Endodermal cell (in vitro differentiated cells): Measurements from ENCODE around the gene HUS1B.

- PRO-cap, result no peak
These were observed 20.9 kb downstream of the DUSP22 start for GRCh38 chr6:312969-313766.

DNA sequence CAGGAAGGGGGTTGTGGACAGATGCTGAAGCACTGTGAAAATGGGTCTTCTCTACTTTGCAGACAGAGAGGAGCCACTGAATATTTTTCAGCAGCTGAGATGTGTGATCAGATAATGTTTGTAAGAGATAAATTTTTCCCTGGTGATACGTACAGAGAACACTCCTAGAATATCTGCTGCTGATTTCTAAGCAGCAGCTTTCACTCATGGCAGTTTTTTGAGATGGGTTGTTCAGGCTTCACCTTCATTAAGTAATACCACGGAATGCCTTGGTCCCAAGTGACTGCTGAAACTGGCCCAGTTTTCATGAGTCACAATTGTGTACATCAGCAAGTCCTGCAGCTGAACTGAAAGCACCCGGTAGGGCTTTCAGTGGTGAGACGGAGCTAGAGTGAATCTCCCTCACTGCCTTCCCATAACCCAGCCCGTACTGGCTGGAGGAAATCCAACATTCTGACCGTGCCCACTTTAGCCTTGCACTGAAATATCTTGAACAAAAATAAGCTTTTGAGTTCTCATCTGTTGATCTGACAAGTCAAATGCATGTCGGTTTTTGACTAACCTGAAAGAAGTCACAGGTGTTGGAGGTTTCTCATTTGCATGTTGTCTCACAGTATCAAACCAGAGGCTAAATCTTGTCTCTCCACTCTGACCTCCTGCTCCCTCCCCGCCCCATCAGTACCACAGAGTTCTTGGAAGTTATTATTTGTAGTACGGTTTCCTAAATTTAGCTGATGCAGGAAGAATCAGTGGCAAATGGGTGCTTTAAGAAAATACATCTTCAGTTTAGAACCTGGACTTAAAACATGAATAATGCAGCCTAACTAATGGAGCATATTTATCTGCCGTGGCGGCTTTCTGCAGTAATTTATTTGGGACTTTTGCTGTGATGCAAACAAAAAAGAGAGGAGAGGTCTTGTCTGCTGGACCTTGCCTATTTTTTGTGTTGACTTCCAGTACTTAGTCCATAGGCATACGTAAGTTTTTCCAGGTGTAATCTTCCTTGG, 35.9 kb downstream of the DUSP22 start:
- PRO-cap, result no peak

GRCh38 chr6:362361-363122, 29.0 kb upstream of the IRF4 start:
- PRO-cap, result no peak

- PRO-cap, result no peak
These were observed 53.3 kb downstream of the IRF4 start for GRCh38 chr6:444853-445290.

DNA sequence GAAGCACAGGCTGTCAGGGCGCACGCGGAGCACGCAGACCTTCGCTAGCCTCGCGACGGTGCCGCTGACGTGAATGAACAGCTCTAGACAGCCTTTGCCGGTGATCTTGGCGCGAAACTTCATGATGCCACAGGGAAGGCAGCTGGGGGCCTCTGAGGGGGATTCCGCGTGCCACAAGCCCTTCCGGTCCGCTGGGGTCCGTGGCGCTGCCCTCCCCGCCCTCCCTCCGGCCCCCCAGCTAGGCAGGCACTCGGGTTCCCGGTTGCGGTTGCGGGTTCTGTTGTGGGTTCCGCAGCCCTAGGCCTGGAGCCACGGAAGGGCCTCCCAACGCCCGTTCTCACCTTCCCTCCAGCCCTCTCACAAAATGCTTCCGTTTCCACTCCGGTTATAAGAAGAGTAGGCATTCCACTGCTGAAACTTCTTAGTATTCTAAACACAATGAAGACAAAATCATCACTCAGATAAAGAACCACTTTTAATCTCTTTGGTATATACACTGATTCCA, at the start of gene HUS1B:
HUS1B (minus strand) TSS at position 279 of the 505 bp plus-strand sequence.
- PRO-cap, result no peak

DNA sequence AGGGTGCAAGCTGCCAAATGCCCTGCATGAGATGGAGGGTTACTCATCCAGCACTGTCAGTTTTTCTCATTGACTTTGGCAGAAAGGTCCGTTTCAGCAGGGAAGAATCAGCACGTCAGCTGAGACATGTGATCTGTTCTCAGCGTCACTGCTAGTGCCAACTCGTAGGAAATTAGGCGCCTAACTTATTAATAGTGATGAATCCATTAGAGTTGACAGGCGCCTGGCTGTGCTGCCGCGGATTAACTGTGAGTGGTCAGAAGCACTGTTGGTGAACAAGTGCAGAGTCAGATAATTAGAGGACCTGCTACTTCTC, 175.5 kb upstream of the FOXQ1 start:
- PRO-cap, result no peak

DNA sequence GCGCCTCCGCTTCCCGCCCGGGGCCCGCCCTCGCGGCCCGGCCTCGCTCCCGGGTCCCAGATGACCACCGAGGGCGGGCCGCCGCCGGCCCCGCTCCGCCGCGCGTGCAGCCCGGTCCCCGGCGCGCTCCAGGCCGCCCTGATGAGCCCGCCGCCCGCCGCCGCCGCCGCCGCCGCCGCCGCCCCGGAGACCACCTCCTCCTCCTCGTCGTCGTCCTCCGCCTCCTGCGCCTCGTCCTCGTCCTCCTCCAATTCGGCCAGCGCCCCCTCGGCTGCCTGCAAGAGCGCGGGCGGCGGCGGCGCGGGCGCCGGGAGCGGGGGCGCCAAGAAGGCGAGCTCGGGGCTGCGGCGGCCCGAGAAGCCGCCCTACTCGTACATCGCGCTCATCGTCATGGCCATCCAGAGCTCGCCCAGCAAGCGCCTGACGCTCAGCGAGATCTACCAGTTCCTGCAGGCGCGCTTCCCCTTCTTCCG, 548 bp downstream of the FOXF2 start:
- PRO-cap, result no peak

- PRO-cap, result no peak
These were observed 85.8 kb upstream of the FOXC1 start for GRCh38 chr6:1523808-1524469.

DNA sequence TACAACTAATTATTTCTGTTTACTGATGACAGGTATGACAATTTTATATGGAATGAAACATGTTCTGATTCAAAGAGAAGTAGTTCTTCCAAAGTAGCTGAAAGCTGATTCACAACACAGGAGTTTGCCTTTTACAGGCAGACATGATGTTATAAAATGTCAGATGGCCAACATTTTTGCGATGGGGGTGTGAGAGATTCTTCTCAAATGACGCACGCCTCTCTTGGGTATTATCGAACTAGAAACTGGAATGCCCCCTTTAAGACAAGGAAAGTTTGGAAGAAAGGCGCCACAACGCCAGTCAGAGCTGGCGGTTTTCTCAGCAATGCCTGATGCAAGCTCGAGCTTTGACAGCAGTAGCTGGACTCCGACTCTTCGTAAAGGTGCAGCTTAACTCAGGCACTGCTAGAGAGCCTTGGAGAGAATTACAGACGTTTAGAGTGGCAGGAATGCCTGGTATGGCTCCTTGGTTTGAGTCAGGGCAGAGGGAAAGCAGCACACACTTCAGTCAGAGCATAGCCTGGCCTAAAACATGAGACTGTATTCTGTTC, 92.2 kb downstream of the FOXC1 start:
- PRO-cap, result no peak

- PRO-cap, result no peak
These were observed 114.7 kb downstream of the FOXC1 start for GRCh38 chr6:1724096-1725178.

DNA sequence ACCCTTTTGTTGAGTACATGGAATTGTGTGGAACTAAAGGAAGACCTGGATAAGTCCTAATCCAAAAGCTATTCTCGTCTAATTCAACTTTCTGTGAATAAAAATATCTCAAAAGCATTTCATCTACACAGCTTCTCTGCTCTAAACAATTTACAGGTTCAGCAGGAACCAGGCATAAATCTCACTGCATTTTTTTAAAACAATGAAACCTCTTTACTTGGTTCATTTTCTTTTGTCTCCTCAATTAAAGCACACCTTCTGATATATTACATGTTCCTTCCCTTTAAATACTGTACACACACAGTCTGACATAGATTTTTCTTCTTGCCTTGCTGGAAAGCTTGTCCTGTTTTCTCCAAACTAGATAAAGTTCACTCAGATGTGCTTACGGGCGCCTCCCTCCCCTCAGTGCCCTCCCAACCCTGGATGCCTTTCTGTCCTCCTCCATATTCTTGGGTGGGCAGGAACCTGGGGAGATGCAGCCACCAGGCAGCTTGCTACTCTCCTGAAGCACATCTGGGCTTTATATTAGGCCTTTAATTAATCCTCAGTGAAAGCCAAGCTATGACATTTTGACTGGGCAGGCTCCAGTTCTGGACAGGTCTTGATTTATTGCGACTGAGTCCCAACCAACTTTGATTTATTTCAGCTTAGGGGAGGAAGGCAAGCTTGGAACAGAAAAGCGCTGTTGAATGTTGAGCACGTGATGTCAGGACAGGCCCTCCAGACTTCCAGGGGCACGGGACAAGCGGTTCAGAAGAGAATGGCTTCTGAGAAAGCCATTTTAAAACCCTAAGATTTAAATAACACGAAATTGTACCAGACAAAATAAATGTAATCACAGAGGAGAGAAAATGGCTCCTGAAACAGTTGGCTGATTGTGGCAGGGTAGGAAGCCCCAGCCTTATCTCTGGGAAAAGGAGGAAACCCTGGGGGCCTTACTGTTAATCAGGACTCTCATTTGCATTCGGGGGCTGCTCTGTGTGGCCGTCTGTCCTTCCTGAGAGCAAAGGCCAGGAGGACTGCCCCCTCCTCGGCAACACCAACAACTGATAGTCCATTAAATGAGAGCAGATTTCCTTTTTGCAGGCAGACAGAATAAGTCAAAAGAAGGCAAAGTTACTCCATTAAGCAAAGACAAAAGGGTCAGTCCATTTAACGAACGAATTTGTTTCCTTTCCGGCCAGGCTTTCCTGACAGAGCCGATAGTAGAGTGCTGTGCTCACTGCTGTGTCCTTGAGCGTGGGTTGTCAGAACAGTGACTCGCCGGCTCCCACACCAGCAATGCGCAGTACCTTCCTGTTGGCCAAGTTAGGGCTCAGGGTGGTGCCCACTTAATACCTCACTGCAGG, 294.1 kb downstream of the FOXC1 start:
- PRO-cap, result no peak

- PRO-cap, result no peak
These were observed 13.7 kb upstream of the GMDS start for GRCh38 chr6:2259090-2259433.

GRCh38 chr6:2352087-2352597, 106.7 kb upstream of the GMDS start:
- PRO-cap, result no peak

GRCh38 chr6:2379140-2379758, 133.8 kb upstream of the GMDS start:
- PRO-cap, result no peak

GRCh38 chr6:2442107-2442417, 196.7 kb upstream of the GMDS start:
- PRO-cap, result no peak

GRCh38 chr6:2623909-2624368, 126.8 kb downstream of the MYLK4 start:
- PRO-cap, result no peak

- PRO-cap, result no peak
These were observed 36.3 kb downstream of the MYLK4 start for GRCh38 chr6:2714242-2714966.

DNA sequence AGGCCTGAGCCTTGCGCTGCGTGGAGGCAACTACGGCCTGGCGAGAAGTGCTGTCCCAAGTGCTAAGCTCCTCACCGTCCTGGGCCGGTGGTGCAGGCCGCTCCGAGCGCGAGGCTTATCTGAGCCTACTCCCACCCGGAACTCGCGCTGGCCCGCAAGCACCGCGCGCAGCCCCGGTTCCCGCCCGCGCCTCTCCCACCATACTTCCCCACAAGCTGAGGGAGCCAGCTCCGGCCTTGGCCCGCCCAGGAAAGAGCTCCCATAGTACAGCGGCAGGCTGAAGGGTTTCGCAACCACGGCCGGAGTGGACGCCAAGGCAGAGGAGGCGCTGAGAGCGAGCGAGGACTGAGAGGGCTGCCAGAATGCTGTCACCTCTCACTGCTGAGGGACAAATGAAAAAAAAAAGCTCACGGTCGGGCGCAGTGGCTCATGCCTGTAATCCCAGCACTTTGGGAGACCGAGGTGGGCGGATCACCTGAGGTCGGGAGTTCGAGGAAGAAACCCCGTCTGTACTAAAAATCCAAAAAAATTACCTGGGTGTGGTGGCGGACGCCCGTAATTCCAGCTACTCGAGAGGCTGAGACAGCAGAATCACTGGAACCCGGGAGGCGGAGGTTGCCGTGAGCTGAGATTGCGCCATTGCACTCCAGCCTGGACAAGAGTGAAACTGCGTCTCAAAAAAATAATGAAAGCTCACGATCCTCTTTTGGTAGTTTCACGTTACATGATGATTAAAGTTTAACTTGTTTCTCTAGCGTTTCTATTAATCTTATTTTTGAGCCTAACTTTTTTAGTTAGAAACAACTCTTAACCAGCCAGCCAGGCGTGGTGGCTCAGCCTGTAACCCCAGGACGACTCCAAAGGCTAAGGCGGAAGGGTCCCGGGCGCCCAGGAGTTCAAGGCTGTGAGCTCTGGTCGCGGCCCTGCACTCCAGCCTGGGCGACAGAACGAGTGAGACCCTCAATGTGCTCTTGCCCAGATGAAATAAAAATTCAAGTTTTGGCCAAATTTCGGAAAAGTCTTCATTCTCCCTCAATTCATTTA, 1.4 kb upstream of the WRNIP1 start:
- PRO-cap, result no peak

- PRO-cap, result no peak
These were observed 18.1 kb downstream of the WRNIP1 start for GRCh38 chr6:2783077-2783849.

- PRO-cap, result bidirectional peak, plus-strand start at chr6:2876502, minus-strand start at chr6:2876407; bidirectional peak, plus-strand start at chr6:2876865, minus-strand start at chr6:2876607
These were observed 26.8 kb downstream of the SERPINB9 start for GRCh38 chr6:2875856-2877078.